Vagina (tissue), 1 donor: ENCODE measurements around a stretch of chr1.

DNA sequence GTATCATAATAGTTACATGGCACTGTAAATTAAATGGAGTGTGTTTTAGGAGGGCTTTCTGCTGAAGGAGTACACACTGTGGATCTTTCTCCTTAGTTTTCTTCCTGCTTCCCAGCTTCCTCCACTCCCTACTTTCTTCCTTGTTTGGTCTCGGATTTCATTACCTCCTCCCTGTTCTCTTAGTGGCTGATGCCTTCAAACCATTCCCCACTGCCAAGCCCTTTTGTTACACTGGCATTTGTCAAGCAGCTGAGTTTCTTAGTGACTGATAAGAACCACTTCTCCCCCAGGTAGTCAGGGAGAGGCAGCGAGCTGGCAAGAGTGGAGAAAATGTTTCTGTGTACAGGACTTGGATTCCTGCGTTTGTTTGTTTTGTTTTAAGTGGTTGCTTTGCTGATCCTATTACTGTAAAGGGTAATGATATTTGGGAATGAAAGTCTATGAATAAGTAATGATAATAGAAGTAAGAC lies 10.3 kb upstream of the SERTAD4 start:
- PRO-cap = no peak
- RAMPAGE, long total RNA = no peak

DNA sequence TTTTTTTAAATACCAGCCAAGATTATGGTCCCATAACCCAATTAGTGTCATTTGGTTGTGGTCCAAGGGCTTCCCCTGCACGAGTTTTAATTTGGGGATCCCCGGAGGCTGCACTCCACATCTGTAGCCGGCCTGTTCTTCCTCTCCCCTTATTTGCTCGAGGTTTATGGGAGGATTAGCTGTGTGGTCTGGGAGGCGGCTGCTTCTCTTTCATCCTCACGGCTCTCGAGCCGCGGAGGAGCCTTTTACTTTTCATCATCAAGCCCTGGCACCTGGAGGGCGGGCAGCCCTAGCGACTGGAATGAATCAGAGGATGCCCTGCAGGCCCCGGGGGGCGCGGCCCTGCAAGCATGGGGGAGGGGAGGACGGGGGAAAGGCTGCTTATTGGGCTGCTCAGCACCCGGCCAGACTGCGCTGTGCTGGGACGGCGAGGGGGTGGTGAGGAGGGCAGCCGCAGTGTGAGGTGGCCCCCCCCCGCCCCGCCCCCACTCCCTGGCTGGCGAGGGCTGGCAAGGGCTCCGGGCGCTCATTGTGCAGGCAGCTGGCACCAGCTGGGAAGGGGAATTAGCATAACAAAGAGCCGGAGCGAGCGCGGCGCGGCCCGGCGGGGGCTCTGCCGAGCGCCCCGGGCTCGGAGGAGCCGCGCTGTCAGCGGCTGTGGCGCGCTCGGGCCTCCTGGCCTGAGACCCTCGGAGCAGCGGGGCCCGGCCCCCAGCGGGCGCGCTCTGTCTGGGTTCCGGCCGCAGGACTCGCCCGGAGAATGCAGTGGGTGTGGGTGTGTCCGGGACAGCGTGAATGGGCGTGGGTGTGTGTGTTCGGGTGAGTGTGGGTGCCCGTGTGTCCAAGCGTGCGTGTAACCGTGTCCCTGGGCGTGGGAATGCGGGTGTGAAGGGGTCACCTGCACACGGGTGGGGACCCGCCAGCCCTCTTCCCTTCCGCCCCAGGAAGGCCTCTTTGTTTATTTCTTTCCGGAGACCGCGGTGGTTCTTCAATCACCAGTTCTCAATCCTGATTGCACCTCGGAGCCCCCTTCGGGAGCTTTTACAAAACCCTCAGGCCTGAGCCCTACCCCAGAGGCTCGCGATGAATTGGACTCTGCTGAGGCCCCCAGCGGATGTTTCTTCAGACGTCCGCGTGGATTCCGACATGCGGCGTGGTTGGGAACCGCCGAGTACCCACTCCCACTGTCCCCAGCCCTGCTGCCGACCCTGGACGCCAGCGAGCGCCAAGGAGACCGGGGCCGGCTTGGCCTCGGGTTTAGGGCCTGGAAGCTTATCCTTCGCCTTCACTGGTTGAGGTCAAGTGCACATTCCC lies 18.9 kb downstream of the SERTAD4 start:
- PRO-cap = no peak
- RAMPAGE, long total RNA = no peak

- PRO-cap = bidirectional peak, plus-strand start at chr1:210293535, minus-strand start at chr1:210293276
- RAMPAGE, long total RNA = no peak
These were observed 35.6 kb upstream of the HHAT start for GRCh38 chr1:210292991-210293604.

GRCh38 chr1:210328040-210328473 lies 645 bp upstream of the HHAT start:
- PRO-cap = no peak
- RAMPAGE, long total RNA = no peak

GRCh38 chr1:211313129-211313978 lies 13.3 kb upstream of the TRAF5 start:
- PRO-cap = no peak
- RAMPAGE, long total RNA = no peak

GRCh38 chr1:211317528-211318147 lies 9.0 kb upstream of the TRAF5 start:
- PRO-cap = no peak
- RAMPAGE, long total RNA = no peak

DNA sequence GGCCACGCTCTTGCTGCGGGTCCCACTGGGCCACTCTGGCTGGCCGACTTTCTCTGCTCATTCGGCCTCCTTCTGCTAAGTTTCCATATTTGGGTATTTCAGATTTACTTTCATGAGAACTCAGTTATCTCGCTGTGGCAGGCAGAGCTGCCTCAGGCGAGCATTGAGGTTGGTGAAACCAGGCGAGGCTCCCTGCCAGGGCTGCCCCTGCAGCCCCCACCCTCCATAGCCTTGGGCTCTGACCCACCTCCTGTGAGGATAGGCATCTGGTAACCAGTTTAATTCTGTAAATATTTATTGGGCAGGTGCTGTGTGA lies 957 bp downstream of the TRAF5 start:
- PRO-cap = bidirectional peak, plus-strand start at position 144 of the sequence, minus-strand start at position 37 of the sequence
- RAMPAGE, long total RNA = no peak

DNA sequence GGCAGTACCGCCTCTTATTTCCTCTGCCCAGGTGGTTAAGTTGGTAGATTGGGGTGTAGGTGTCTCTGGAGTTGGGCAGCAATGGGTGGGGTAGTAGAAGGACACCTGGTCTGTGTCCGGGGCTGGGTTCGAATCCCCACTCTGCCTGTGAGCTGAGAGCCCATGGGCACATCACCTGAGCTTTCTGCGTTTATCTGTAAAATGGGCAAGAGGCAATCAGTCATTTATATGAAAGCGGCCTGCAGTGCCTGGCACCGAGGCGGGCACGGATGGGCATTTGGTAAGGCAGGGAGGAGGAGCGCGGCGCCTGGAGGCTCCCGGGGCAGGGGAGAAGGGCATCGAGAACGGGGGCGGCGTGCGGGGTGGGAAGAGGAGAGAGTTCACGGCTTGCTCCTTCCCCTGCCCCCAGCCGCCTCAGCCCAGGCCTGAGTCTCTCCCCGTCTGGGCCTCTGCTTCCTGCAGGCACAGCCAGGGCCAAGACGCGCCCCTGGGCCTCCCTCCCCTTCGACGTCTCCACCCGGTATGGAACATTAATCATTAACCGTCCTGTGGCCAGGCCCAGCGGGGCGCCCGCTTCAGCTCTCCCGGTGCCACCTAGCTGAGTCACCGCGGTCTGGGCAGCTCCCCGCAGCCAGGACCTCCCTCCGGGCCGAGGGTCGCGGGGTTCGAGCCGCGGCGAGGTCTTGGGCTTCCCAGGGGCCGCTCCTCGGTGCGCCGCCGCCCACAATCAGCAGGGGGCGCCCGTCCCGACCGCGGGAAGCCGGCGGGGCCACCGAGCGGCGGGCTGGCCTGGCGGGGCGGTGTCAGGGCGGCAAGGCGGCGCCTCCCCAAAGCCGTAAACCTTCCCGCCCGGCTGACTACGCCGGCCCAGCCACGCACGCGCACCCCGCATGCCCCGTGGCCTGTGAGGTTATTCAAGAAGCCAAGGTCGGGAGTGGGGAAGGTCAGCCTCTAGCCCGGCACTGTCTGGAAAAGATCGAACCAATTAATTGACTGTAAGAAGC lies 23.2 kb upstream of the RD3 start:
- PRO-cap = no peak
- RAMPAGE, long total RNA = no peak

DNA sequence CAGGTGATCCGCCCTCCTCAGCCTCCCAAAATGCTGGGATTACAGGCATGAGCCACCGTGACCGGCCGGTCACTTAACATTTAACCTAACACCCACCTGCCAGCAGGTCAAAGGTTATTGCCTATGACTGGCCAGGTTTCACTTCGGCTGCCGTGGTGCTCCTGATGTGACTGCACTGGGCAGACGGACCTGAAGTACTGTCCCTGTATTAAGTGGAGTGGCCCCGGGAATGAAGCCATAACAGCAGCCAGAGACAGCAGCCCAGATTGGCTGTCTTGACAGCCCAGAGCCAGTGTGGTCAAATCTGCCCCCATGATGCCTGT lies 24.4 kb upstream of the RD3 start:
- PRO-cap = no peak
- RAMPAGE, long total RNA = no peak

DNA sequence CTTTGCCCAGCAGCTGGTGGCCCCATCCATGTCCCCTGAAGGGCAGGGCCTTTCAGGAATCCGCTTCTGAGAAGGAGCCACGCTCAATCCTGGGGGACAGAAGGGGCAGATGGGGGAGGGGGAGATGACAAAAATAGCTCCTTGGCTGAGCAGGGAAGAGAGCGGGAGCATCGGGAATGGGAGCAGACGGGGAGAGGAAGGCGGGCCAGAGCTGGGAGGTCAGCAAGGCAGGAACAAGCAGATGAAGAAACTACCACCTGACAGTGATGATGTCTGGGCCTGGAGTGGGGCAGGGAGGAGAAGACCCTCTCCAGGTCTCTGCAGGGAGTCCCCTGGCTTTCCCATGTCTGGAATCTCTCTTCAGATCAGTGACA lies 40.6 kb downstream of the SLC30A1 start:
- PRO-cap = no peak
- RAMPAGE, long total RNA = no peak

DNA sequence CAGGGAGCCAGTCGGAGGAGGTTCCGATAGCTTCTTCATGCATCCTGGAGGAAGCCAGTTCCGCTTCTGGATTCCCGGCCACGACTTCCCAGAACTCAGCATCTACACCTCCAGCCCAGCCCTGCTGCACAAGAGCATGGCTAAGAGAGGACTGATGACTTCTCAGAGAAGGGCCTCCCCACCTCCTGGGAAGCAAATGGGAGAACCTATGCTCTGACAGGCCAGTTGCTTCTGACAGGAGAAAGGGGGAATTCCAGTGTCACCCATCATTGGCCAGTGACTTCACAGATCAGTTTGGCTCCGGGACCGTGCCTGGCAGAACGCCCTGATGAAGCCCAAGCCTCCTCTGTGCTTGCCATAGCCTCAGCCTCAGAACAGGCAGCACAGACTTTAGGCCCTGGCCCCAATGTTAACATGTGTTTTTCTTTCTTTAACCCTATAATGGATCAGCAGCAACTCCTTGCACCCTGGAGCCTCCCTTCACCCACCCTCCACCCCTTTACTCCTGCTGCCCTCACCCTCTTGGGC lies 42.5 kb upstream of the SLC30A1 start:
- PRO-cap = no peak
- RAMPAGE, long total RNA = no peak

DNA sequence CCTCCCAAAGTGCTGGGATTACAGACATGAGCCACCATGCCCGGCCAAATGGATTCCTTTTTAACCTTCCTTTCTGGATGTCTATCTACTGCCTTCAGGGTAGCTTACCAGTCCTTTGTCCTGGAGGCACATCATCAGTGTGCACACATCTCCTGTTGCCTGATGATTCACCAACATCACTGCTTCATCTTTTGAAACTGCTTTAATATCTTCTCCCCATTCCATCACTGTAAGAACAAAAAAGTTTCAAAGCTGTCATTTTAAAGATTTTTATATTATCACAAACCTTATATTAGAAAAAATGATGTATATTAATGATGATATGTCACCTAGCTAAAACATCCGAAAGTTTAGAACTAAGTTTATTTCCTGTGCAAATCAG lies 37.6 kb downstream of the LPGAT1 start:
- PRO-cap = no peak
- RAMPAGE, long total RNA = no peak

- PRO-cap = no peak
- RAMPAGE, long total RNA = no peak
These were observed 89.5 kb upstream of the LPGAT1 start for GRCh38 chr1:211919984-211920500.

DNA sequence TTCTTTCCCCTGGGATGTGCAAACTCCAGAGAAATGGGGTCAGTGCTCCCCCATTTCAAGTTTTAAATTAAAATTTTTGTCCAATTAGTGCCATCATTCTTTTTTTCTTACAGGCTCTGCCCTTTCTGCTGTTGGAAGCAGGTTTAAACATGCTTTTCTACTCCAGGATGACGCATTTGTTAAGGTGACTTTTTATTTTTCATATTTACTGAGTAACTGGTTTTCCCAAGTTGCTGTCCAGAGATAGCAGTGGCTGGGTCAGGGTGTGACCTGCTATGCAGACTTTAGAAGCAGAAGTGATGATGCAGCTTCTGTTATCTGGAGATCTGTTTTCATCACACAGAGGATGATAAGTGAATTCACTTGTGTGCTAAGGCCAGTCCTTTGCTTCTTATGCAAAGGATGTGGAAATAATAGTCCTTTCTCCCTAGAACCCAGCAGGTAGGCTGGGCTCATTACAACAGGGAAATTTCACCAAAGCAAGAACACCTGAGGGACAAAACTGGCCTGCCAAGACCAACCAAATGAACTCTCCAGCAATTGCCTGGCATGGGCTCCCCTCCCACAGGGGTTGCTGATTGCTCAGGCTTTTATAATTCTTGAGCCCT lies 97.7 kb upstream of the LPGAT1 start:
- PRO-cap = no peak
- RAMPAGE, long total RNA = no peak

GRCh38 chr1:211951755-211952412 lies 83.5 kb downstream of the INTS7 start:
- PRO-cap = no peak
- RAMPAGE, long total RNA = no peak

- PRO-cap = no peak
- RAMPAGE, long total RNA = start-site peak on the minus strand at chr1:212008520-212008678, 12 reads
These were observed 26.8 kb downstream of the INTS7 start for GRCh38 chr1:212008539-212009040.

GRCh38 chr1:212051570-212051766 lies 15.9 kb downstream of the DTL start:
- PRO-cap = no peak
- RAMPAGE, long total RNA = start-site peak on the minus strand at chr1:212051677-212051696, 11 reads

GRCh38 chr1:212348966-212349566 lies 63.9 kb downstream of the PPP2R5A start:
- PRO-cap = no peak
- RAMPAGE, long total RNA = start-site peak on the plus strand at chr1:212349154-212349239, 17 reads

GRCh38 chr1:212566428-212567050 lies 42.0 kb upstream of the ATF3 start:
- PRO-cap = unidirectional peak, plus-strand start at chr1:212566678; unidirectional peak, plus-strand start at chr1:212566715; bidirectional peak, plus-strand start at chr1:212566901, minus-strand start at chr1:212566871
- RAMPAGE, long total RNA = no peak

- PRO-cap = no peak
- RAMPAGE, long total RNA = no peak
These were observed 3.6 kb downstream of the ATF3 start for GRCh38 chr1:212612111-212612642.